Epithelial cell of proximal tubule (primary cell): ENCODE data around the genes C5orf52 and IL12B.

- RAMPAGE, long total RNA: no peak
- RRBS: no CpG with 5 or more reads among the region's 14 CpGs
Measured at GRCh38 chr5:157311311-157312048, 34.0 kb downstream of the FNDC9 start.

- RAMPAGE, long total RNA: no peak
- RRBS: 94% methylated on average over 4 of the region's 10 CpGs
Measured at GRCh38 chr5:157492869-157493387, 32.9 kb downstream of the NIPAL4 start.

- RAMPAGE, long total RNA: no peak
- RRBS: no CpG with 5 or more reads among the region's 6 CpGs
Measured at GRCh38 chr5:157523907-157524400, 51.6 kb downstream of the ADAM19 start.

DNA sequence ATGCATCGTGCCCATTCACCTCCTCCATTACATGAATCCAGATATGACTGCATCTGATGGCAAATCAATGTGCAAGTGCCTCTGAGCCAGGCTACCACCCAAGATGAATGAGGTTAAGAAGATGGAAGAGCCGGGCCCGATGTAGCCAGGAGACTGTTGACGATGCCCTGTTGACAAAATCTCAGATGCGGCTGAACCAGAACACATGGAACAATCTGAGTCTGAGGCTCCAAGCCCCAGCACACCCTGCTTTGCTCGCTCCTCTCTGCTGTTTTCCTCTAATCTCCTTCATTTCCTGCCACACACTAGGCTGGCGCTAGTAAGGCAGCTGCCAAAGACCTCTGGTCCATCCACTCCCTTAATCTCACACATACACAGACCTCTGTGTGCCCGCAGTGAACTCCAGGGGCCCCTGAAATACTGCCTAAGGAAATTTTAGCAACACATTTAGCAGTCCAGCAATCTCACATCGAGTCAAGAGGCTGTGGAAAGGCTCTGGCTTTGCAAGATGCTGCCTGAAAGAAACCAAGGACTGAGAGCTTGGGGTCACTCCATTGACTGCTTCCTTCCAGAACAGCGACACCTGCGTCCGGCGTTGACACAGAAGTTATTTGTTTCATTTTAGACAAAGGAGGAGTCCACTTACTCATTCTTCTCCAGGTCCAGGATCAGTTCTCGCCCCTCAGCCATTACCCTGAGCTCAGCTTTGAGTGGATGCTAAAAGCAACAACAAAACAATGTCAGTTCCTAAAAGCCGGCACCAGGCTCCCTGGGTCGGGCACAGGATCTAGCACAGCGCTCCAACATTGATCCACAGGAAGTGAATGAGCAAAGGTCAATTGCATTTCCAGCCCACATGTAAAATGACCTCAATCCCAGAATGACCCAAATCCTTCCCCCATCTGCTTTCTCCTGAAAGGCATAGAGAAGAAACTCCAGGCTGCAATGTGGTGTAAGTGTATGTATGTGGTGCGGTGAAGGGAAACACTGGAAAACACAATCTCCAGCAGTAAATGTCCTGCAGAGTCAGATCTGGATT is 11.5 kb downstream of the ADAM19 start:
- RAMPAGE, long total RNA: no peak
- RRBS: no CpG with 5 or more reads among the region's 18 CpGs

- RAMPAGE, long total RNA: no peak
- RRBS: 7% methylated on average over 28 of the region's 91 CpGs
Measured at GRCh38 chr5:157670867-157671929, at the start of gene C5orf52. C5orf52 (plus strand) TSS chr5:157671533.

GRCh38 chr5:157870823-157871356 is 11.9 kb upstream of the CLINT1 start:
- RAMPAGE, long total RNA: no peak
- RRBS: no CpG with 5 or more reads among the region's 4 CpGs

DNA sequence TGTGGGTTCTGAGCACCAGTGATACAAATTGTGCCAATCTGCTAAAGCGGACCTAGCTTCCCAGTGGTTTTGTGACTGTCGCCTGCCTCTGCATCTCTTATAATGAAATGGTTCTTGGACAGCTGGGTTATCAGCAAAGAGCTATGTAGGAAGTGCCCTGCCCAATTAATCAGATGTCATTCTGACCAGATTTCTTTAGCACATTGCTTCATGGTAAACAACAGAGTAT is 448.9 kb upstream of the CLINT1 start:
- RAMPAGE, long total RNA: no peak
- RRBS: no CpG with 5 or more reads among the region's 2 CpGs

- RAMPAGE, long total RNA: no peak
- RRBS: no CpG with 5 or more reads among the region's 1 CpG
Measured at GRCh38 chr5:158431800-158432217, 572.9 kb upstream of the CLINT1 start.

- RAMPAGE, long total RNA: no peak
- RRBS: no CpG with 5 or more reads among the region's 8 CpGs
Measured at GRCh38 chr5:158727195-158727688, 372.5 kb downstream of the EBF1 start.

DNA sequence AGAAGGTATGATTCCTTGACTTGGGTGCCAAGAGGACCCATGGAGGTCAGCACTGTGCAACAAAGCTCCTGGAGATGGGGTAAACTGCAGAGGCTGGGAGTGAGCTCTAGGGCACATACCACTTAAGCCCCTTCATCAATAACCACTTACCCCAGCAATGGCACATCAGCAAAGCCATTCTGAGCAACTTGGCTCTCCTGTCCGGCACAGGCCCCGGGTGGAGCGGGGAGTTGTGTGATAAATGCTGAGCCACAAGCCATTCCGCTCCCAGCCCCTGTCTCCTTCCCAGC is 113.9 kb downstream of the EBF1 start:
- RAMPAGE, long total RNA: no peak
- RRBS: no CpG with 5 or more reads among the region's 4 CpGs

DNA sequence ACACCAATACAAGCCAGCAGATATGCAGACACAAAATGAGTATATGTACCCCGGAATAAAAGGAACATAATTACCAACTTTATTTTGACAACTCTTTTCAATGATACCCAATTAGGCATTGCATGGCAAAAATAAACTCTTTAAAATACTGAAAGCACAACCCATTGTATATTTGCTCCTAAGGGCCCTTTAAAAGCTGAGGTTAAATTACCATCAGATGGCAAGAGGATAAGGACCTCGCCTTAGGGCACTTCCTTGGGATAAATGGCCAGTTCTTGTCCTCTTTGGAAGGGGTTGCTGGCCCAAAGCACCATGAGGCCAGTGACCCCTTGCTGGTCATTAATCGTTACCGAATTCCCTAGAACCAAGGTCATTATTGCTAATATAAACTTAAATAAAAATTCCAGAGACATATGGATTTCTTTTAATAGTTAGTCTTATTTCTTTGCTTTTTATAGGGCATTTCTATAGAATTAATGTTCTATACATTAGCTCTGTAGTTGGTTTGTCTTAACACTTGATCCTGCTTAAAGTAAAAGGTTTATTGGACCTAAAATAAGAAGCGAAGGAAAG is 45.9 kb downstream of the EBF1 start:
- RAMPAGE, long total RNA: no peak
- RRBS: no CpG with 5 or more reads among the region's 5 CpGs

DNA sequence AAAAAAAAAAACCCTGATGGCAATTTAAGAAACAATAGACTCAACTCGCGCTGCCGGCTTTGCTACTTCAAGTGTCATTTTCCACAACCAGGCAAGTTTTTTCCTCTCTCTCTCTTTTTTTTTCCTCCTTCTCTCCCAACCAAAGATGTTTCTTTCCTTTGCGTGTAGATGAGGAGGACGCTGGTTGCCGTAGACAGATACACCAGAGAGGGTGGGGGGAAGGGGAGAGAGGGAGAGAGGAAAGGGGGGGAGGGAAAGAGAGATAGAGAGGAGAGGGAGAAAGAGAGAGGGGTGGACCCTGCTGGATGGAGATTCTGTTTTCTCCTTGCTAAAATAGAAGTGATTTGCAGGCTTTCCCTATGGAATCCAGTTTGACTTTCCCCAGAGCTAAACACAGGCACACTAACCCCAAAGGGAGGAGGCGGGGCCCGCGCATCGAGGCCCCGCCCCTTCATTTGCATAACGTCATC is 264 bp upstream of the EBF1 start:
- RAMPAGE, long total RNA: no peak
- RRBS: no CpG with 5 or more reads among the region's 12 CpGs

DNA sequence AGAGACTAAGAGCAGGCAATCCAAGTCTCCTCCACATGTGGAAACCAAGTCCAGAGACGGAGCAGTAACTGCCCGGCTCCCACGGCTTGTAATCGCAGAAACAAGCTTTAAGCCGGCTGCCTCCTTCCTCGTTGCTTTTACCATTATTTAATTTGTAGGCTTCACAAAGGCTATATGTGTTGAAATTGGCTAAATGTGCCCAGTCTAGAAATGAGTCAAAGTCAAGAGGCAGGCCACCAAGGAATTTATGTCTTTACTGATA is 33.3 kb upstream of the EBF1 start:
- RAMPAGE, long total RNA: no peak
- RRBS: no CpG with 5 or more reads among the region's 6 CpGs

- RAMPAGE, long total RNA: no peak
- RRBS: no CpG with 5 or more reads among the region's 6 CpGs
Measured at GRCh38 chr5:159210143-159210734, 886 bp upstream of the RNF145 start.

- RAMPAGE, long total RNA: no peak
- RRBS: no CpG with 5 or more reads among the region's 2 CpGs
Measured at GRCh38 chr5:159330411-159330685, at the start of gene IL12B. IL12B (minus strand) TSS chr5:159330487.

DNA sequence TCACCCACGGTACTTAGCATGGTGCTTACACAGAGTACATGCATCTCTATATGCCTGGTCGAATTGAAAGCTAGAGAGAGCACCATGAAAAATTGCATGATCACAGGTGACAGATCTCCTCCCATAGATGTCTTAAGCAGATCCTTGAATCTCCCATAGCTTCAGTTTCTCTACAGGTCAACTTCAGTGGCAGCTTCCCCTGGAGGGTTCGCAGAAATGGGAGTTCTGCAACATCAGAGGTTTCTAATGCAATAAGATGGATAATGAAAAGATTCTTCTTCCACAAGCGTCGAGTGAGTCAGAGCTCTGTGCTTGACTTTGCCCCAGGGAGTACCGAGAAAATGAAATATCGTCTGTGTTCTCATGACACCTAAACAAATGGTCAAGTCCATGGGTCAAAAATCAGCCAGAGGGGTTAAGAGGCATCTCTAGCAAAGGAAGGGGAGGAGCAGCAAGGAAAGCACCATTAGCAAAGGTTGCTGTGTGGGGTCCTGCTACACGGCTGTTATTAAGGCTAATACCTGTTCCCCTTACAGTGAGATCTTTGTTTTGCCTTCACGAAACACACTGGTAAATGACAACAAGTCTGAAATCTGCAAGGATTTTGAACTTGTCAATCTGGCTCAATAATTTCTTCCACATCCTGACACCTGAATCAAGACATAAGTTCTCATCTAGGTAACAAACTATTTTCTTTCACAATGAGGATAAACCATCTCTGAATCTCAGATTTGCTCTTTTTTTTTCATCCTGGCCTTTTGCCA is 3.2 kb upstream of the ADRA1B start:
- RAMPAGE, long total RNA: no peak
- RRBS: no CpG with 5 or more reads among the region's 9 CpGs

DNA sequence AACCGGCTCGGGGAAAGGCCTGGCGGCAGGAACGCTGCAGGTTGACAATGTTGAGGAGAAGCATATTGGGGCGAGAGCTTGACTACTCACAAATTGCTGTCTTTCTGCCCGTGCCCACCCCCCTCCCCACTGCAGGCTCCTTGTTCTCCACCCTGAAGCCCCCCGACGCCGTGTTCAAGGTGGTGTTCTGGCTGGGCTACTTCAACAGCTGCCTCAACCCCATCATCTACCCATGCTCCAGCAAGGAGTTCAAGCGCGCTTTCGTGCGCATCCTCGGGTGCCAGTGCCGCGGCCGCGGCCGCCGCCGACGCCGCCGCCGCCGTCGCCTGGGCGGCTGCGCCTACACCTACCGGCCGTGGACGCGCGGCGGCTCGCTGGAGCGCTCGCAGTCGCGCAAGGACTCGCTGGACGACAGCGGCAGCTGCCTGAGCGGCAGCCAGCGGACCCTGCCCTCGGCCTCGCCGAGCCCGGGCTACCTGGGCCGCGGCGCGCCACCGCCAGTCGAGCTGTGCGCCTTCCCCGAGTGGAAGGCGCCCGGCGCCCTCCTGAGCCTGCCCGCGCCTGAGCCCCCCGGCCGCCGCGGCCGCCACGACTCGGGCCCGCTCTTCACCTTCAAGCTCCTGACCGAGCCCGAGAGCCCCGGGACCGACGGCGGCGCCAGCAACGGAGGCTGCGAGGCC is 37.1 kb upstream of the TTC1 start:
- RAMPAGE, long total RNA: no peak
- RRBS: 5% methylated on average over 31 of the region's 79 CpGs

GRCh38 chr5:160062710-160063204 is 53.8 kb downstream of the TTC1 start:
- RAMPAGE, long total RNA: no peak
- RRBS: no CpG with 5 or more reads among the region's 5 CpGs

DNA sequence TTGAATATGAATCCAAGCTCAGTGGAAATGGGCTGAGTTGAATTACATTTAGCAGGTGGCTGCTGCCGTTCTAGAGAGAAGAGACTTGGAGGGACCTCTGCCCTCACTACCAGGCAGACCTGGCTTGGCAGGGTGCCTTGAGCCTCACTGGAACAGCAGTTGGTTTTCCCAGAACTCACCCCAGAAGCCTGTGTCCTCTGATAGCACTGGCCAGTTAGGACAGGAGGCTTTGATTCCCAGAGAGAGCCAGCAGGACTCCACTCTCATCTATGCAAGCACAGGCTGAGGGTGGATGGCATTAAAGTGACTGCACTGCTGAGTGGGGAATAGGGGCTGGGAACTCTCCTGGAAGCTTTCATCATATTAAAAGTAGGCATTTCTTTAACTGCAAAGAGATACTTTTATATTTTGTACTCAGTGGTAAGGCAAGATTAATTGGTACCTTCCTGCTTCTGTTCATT is 54.8 kb downstream of the PWWP2A start:
- RAMPAGE, long total RNA: no peak
- RRBS: no CpG with 5 or more reads among the region's 1 CpG

GRCh38 chr5:160187119-160187549 is 42.2 kb upstream of the FABP6 start:
- RAMPAGE, long total RNA: no peak
- RRBS: no CpG with 5 or more reads among the region's 5 CpGs